ENCODE measurements around a stretch of chr17.

GRCh38 chr17:65558748-65559737 lies 2.4 kb downstream of the AXIN2 start:
- PRO-cap: no peak
- RAMPAGE, long total RNA: no peak

DNA sequence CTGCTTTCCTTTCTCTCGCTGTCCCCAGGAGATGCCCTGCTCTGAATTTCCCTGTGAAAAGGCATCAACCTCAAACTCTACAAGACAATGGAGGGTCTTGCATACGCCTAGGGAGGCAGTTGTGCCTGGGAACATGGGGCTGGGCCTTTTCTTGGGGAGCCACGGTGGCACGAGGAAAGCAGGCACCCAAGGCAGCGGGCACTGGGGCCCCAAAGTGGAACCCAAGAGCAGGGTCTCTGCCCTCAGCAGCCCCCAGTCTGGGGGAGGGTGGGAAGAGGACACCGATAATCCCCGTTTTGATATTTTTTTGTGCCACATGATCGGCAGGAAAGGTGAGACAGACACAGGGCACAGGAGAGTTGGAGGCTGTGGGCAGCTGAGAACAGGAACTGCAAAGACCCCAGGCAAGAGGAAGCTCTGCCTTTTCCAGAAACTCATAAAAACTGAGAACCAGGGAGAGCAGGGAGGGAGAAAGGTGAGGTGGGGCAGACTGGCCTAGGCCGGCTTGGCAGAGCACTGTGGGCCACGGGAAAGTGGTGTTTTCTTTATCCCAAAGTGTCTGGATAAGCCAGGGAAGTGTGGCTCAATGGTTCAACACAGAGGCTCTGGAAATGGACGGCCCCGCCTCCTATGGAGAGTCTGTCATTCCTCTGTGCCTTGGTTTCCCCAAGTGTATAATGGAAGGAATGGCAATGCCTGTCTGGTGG lies 11.7 kb upstream of the AXIN2 start:
- PRO-cap: no peak
- RAMPAGE, long total RNA: no peak

GRCh38 chr17:65585473-65585886 lies 24.0 kb upstream of the AXIN2 start:
- PRO-cap: no peak
- RAMPAGE, long total RNA: no peak

DNA sequence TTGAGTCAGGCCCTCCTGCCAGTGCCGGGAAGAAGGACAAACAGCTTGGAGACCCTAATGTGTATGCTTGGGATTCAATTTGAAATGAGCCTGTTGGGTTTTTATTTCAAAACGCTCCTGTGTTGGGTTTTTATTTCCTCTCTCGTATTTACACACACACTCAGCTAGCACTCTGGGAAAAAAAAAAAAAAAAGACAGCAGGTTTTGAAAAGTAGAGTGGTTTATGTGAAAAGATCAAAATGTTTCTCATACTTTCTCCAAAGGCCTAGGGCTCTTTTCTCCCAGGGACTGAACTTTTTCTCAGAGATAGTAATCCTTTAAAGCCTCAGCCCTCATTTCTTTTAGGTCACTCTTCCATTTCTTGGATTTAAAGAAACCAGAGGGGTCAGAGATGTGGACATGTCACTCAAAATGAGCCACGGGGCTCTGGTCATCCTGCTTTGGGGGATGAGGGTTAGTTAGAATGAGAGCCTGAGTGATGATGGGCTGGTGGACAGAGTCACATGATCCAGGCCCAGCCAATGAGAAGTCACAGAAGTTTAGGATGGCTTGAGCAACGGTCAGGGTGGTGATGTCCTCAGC lies 33.6 kb upstream of the AXIN2 start:
- PRO-cap: no peak
- RAMPAGE, long total RNA: no peak

DNA sequence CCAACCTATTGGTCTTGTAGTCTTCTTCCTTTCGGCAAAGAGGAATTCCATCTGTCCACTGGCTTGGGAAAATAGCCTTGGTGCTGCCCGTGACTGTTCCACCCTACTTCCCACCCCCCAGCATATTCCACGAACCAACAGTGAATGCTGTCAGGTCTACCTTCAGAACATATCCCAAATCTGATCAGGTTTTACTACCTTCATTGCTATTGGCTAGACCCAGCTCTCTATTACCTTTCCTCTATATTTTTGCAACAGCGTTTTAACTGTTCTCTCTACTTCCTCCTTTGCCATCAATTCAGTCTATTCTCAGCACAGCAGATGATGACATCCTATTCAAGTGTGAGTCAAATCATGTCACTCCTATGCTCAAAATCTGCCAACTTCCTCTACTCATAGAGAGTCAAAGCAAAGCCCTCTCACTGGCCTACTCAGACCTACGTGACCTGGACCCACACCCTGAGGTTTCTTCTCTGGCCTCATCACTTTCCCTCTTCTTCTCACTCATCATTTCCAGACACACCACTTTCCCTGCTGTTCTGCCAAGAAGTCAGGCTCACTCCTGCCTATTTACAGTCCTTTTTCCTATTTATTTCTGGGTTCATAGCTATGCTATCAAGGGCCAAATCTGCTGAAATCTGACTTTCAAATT lies 289.0 kb upstream of the AXIN2 start:
- PRO-cap: no peak
- RAMPAGE, long total RNA: no peak

DNA sequence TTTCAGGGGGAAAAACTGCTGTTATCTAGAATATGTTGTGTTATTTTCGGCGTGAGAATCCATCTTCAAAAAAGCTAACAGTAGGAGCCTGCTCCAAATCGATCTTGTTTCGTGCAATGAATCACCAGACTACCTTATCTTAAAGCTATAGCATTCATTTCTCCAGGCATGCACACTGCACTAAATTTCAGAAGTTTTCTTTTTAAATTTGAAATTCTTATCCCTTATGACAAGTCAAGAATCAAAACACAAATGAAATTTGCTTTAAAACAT lies 288.8 kb downstream of the CEP112 start:
- PRO-cap: no peak
- RAMPAGE, long total RNA: no peak

DNA sequence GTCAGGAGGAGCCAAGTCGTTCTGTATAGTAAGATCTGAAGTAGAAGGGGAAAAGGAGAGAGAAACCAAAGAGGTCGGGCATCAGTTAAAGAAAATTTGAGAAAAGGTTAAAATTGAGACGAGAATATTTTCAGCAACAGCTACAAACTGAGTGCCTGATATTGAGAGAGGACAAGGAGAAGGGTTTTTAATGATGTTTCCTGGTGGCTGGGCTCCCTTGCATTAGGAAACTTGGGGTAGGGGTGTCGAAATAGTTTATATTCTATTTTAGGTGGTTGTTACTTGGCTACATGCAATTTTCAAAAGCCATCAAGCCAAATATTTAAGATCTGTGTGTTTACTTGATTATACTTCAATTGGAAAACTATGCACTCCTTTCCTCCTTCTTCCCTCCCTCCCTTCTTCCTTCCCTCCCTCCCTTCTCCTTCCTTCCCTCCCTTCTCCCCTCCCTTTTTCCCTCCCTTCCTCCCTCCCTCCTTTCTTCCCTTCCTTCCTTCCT lies 1.7 kb upstream of the APOH start:
- PRO-cap: no peak
- RAMPAGE, long total RNA: no peak

DNA sequence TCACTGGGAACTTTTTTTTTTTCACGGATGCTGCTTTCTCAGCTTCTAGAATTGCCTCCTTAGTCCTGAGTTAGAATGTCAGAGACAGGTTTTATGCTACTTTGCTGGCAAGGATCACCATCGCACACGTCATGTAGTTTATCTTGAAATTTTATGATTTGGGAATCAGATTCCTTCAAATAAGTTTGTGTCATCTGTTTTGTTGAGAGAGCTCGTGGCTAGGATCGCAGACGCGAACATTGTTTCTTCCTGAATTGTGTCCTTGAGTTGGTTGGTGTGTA lies 51.4 kb downstream of the PRKCA start:
- PRO-cap: no peak
- RAMPAGE, long total RNA: no peak

GRCh38 chr17:66432973-66433616 lies 130.7 kb downstream of the PRKCA start:
- PRO-cap: no peak
- RAMPAGE, long total RNA: no peak

- PRO-cap: no peak
- RAMPAGE, long total RNA: no peak
These were observed 191.5 kb downstream of the PRKCA start for GRCh38 chr17:66493918-66494379.

DNA sequence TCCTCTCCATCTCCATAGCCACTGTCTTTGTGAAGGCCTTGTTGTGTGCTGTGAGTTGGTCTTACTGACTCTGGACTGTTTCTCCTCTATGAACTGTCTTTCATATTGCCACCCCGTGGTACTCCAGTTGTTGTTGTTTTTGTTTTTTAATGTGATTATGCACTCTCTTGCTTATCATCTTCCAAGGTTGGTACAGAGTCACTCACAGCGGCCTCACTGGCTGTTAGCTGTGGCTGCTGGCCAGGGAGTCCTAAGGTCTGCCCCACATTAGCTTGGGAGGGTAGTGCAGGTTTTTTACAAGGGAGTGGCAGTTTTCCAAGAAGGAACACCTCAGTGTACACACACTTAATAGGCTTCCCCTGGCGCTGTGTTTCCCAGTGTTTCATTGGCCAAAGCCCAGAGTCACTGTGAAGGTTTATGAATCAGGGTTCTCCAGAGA lies 206.3 kb downstream of the PRKCA start:
- PRO-cap: no peak
- RAMPAGE, long total RNA: no peak

GRCh38 chr17:66509469-66510556 lies 207.4 kb downstream of the PRKCA start:
- PRO-cap: no peak
- RAMPAGE, long total RNA: no peak

GRCh38 chr17:66747706-66748261 lies 87.1 kb upstream of the CACNG5 start:
- PRO-cap: no peak
- RAMPAGE, long total RNA: no peak

DNA sequence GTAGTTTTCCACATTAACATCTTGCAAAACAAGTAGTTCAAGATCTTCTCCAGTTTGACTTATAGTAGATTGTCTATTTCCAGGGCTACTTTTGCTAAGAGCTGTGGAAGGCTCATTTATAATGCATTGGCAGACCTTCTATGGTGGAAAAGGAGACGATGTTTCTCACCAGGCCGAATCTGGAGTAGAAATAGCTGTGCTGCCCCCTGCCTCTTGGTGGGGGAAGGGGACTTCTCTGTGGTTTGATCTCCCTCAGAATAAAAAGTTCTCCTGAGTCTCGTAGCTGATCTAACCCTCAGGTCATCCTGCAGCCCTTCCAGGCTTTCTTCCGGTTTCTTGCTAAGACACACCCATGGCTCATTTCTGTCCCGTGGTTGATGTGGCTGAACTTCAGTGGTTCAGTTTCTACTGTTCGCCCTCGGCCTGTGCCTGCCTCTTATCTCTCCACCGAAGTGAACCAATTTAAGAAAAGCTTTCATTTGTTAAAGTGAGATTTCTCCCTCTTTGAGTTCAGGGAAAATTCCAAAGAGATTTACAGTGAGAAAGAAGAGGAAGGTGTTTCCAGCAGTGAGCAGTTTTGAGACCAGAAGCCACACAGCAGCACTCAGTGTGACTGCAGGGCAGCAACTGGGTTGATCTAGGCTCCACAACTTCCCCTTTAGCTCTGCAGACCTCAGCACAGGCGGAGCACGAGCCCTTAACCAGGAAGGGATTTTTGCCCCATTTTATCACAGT lies 35.0 kb upstream of the CACNG5 start:
- PRO-cap: no peak
- RAMPAGE, long total RNA: no peak

- PRO-cap: no peak
- RAMPAGE, long total RNA: no peak
These were observed 88.0 kb downstream of the HELZ start for GRCh38 chr17:67156927-67157373.

- PRO-cap: no peak
- RAMPAGE, long total RNA: no peak
These were observed 11.4 kb downstream of the PSMD12 start for GRCh38 chr17:67354856-67355499.

DNA sequence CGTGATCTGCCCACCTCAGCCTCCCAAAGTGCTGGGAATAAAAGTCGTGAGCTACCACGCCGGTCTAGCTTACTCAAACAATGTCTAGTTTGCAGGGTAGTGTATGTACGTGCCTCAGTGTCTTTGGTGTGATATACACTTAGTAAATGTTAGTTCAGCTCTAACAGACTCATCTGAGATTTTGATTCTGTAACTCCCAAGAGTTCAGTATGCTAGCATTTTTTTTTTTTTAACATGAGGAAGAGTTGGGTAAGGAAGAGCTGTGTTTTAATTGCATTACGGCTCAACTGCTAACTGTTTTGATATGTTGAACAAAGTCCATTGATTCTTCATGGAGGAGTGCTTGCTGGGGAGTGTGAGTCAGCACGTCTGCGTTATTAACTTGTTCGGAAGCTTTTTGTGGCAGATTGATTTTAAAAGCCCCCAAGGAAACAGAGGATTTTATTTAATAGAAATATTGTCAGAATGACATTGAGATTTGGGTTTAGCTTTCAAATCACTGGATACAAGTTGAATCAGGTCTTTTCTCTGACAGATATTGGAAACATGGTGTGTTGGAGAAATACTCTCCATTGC lies 45.8 kb downstream of the PITPNC1 start:
- PRO-cap: no peak
- RAMPAGE, long total RNA: no peak

GRCh38 chr17:67615140-67615685 lies 102.5 kb upstream of the NOL11 start:
- PRO-cap: no peak
- RAMPAGE, long total RNA: no peak

DNA sequence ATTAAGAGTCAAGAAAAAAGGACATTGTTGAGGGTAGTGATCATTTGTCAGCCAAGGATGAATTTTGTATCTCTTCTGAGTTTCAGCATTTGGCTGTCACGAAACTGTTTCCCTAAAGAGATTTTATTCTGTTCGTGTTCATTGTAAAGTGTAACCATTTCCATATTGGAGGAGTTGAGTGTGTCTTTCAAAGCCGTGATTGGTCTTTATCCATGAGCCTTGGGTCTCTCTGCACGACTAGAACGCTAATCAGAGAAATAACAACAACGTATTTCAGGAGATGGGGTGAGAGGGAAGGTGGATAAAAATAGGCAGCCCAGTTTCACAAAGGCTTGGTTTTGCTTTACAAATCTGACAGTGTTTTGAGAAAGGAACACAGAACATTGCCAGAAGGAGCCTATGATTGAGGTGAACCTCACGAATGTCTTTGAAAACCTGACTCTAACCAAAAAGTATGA lies 38.2 kb upstream of the NOL11 start:
- PRO-cap: no peak
- RAMPAGE, long total RNA: no peak

GRCh38 chr17:67719570-67720101 lies 1.9 kb downstream of the NOL11 start:
- PRO-cap: no peak
- RAMPAGE, long total RNA: no peak

All from spinal cord (tissue), 3 donors.